GM19240 (cell line): Measurements from ENCODE around the gene GPAM.

DNA sequence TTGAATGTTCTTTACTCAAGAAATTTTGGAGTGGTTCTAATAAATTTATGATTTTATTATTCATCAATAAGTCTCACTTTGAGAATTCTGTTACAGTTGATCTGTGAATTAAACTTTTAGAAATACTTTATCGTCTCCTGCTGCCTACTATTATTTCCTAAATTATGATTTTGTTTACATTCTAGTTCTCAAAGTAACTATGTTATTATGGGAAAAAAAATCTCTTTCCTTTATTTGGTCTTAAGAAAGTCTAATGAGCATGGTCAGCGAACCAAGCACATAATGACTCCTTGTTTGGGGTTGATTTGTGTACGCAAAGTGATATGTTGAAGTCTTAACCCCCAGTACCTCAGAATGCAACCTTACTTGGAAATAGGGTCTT, 1078.4 kb upstream of the SORCS1 start:
- RRBS: no CpG with 5 or more reads among the region's 3 CpGs

GRCh38 chr10:109740370-109740825, 182.9 kb downstream of the XPNPEP1 start:
- RRBS: no CpG with 5 or more reads among the region's 3 CpGs

DNA sequence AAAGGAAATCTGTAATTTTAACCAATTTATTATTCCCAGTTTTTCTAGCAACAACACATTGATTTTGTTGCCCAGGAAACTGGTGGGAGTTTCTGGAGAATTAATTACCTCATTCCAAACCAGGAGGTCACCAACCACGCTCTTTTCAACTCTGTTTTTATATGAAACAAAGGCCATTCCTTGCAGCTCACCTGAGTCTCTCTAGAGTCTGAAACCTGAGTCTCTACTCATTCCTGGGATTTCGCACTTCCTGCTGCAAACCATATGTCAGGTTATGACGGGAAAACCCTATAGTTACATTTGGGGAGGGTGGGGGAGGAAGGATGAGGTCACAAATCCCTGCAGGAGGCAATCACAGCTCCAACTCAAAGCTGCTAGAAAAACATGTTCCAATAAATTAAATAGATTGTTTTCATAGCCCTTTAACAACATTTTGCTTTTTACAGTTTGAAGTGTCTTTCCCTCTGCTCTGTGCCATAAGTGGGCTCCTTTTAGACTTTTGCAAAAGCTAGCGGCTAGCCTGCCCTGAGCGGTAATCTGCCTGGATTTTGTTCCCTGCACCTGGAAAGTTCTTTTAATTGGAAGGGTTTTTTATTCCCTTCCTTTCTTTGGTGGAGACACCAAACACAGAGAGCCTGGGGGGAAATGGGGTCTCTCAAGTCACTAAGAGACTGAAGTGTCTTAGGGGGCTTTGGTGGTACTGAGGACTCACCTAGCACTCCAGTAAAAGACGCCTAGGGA, 38.3 kb upstream of the XPNPEP1 start:
- RRBS: no CpG with 5 or more reads among the region's 6 CpGs

DNA sequence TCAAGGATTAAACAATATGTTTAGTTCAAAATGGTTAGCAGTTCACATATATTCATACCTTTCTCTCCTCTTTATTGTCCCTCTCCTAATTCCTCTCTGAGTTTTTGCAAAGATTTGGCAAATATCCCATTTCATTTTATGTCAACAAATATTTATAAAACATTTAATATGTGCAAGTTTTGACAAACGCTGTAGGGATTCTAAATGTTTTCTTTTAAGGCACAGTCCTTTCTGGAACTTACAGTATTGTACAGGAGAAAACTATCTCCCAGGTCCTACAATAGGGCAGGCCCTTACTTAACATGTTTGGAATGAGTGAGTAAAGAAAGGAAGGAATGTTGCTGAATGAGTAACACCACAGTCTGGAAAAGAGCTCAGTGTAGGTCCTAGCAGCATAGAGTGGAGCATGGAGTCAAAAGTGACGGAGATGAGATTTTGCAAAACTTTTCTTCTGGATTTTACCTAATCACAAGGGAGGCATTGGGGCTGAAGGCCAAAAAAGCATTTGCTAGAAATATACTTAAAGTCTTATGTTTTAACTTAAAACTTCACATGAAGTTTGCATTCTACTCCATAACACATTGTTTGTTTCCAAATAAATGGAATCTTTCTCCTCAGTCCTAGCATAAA, 20.4 kb upstream of the ADD3 start:
- RRBS: no CpG with 5 or more reads among the region's 2 CpGs

- RRBS: 80% methylated on average over 2 of the region's 22 CpGs
Measured at GRCh38 chr10:110363643-110364421, 59.1 kb upstream of the SMNDC1 start.

DNA sequence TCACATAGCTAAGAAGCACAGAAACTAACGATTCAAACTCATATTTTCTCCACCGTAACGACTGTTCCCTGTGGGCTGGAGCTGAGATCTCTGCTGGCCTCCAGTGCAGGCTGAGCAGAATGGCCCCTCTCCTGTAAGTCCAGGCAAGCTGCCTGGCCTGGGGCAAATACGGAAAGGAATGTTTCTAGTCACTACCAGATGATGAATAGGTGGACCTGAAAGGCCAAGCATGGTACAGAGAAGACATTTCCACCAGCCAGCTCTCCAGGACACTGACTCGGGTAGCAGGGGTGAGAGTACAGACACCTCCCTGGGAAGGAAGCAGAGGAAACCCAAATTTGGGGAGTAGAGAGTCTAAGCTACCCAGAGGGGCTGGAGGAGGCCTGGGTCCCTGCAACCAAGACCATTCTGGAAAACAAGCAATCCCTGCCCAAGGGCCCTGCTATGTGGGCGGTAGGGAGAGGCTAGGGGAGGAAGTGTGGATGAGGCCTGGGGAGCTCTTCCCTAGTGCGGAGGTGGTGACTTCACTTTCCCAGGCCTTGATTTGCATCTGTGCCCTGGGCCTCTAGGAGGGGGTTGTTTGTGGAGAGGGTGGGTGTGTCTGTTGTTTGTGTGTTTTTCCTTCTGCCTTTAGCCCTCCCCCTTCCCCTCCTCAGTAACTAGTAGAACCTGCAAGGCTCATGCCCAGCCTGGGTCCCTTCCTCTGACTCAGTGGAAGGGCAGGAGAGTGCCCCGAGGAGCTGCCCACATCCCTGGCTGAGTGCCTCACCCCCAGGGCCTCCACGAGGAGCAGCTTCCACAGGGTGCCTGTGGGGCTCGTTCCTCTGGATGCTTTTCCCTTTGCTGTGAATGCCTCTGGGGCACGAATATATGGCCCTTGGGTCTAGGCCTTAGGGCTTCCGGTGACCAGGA, 89.7 kb upstream of the DUSP5 start:
- RRBS: no CpG with 5 or more reads among the region's 12 CpGs

GRCh38 chr10:110436491-110436948, 61.2 kb upstream of the DUSP5 start:
- RRBS: no CpG with 5 or more reads among the region's 7 CpGs

GRCh38 chr10:110461915-110462630, 35.6 kb upstream of the DUSP5 start:
- RRBS: no CpG with 5 or more reads among the region's 13 CpGs

GRCh38 chr10:110581849-110582219, 14.3 kb downstream of the SMC3 start:
- RRBS: no CpG with 5 or more reads among the region's 4 CpGs

- RRBS: no CpG with 5 or more reads among the region's 10 CpGs
Measured at GRCh38 chr10:110646372-110646911, 2.3 kb downstream of the RBM20 start.

DNA sequence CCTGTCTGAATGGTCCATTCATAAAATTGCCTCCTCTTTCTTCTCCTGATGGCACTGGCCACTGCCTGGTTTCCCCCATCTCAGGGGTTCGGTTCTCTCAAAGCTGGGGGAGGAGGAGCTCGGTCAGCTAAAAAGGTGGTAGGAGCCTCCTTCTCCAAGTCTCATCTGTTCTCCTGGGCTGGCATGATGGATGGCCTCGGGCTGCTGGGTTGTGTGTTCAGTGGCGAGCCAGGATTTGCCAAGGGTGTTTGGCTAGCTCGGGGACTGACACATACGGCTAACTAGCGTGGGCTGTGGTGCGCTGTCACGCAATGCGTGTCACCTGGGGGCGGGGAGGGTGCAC, 36.2 kb downstream of the RBM20 start:
- RRBS: no CpG with 5 or more reads among the region's 11 CpGs

- RRBS: no CpG with 5 or more reads among the region's 1 CpG
Measured at GRCh38 chr10:110845615-110846347, 25.9 kb upstream of the PDCD4 start.

- RRBS: no CpG with 5 or more reads among the region's 4 CpGs
Measured at GRCh38 chr10:110867520-110867903, 4.2 kb upstream of the PDCD4 start.

- RRBS: 2% methylated on average over 25 of the region's 30 CpGs
Measured at GRCh38 chr10:110872501-110872733, 689 bp downstream of the PDCD4 start.

DNA sequence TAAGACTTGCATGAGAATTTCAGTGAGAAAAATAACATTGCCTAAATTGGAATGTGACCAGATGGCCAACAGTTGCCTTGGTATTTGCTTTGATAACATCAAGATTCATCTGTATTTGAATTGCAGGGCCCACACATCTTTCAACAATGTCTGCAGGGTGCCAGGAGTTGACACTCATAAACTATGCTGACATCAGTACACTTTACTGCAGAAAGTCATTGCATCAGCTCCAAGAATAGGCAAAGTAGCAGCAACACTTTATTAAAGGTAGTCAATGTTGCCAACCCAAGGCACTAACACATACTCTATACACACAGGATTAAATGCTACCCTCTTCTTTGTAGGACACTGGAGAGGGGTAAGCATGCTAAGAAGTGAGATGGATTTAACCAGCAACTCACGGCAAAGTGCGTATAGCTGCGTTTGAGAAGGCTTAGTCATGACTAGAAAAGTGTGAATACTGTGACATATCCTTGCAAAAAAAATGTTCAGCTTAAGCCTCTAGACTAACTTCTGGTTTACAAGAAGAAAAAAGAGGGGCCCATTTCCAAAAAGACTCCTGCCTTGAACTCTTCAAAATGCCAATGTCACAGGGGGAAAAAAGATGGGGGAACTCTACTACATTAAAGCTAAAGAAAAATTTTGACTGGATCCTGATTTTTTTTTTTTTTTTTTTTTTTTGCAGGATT, 2.3 kb downstream of the BBIP1 start:
- RRBS: no CpG with 5 or more reads among the region's 3 CpGs

DNA sequence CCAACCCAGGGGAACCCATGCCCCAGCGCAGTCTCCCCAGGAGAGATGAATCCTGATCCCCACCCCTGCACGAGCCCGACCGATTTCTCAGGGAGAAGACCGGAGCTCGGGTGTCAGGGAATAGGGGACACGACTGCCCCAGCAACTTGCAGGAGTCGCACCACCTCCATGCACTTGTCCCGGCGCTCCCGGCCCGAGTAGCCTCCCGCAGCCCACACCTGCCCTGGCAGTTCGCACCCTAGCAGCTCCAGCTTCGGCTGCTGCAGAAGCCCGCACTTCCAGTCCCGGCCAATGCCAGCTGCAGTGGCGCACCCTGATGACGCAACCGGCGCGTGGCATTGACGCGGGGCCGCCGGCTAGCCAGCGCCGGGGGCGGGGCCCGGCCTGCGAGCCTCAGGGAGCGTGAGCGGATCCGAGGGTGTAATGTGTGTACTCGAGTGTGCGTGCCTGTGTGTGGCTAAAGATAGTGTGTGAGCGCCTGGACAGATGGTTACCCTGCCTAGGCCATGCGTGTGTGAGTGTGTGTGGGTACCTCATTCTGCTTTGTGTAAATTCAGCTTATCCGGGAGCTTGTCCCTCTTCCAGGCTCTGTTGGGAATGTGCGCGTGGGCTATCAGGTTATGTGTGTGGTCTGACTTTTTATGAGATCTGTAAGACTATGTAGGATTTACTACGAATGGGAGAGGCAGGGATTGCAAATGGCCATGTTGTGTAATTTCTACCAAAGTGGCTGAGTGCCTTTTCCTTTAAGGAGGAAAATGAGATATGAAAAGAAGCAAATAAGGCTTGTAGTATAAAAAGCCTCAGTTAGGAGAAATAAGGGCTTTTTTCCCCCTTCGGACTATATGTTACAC, at the start of gene GPAM:
TSS of gene GPAM (minus strand) at position 310 of the 854 bp plus-strand sequence.
- RRBS: 1% methylated on average over 14 of the region's 43 CpGs

DNA sequence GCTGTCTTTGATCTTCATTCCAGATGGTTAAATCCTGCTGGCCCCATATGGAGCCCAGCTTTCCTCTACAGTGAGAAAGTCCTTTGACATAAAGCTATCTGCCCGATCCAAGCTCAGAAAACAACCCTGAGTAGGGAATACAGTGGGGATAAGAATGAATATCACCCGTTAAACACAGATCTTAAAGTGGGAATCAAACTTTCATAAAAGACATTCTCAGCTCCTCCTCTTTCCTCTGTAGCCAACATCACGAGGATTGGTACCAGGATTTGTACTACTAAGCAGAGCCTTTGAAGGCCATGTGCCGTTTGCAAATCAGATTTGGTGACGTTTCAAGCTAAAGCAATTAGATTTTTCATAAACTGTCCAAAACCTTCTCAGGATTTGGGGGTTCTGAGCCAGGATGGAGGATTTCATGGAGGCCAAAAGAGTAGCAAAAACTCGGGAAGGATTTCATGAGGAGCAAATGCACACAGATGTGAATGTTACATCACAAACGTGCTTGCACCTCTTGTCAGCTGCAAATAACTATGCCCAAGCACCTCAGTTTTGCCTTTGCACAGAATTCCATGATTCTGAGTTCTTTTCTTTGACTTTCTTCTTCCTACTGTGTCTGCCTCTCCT, 31.0 kb upstream of the GPAM start:
- RRBS: no CpG with 5 or more reads among the region's 7 CpGs

GRCh38 chr10:112716844-112717330, 233.2 kb upstream of the TCF7L2 start:
- RRBS: no CpG with 5 or more reads among the region's 7 CpGs